Liver (tissue), 9 donors: ENCODE data around the gene MRPL39.

DNA sequence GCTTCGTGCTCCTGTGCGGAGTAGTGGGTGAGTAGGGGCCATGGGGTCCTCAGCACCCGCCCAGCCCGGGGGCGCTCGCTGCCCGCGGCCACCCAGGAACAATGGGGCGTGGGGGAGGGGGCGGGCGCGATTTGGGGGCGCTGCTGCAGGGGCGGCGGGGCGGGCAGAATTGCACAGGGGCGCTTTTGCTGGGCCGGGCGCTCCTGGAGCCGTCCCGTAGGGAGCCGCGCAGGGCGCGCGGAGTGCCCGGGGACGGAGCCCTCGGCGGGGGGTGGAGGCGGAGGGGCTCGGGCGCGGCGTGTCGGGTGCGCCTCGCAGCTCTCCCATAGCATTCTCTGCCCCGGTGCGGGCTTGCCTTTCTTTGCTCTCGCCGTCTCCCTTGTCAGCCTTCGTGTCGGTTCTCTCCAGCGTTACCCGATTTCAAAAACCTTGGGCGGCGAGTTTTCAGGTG is 328 bp downstream of the CXADR start:
- PRO-cap, 5 experiments: no peak in any of the 5 experiments
- RAMPAGE, long total RNA, 2 experiments: no peak in any of the 2 experiments
- RRBS: 2% methylated on average over 17 of the region's 48 CpGs

- PRO-cap, 5 experiments: no peak in any of the 5 experiments
- RAMPAGE, long total RNA, 2 experiments: no peak in any of the 2 experiments
- RRBS: no CpG with 5 or more reads among the region's 6 CpGs
Observed at GRCh38 chr21:17900117-17900735, 81.1 kb upstream of the C21orf91 start.

DNA sequence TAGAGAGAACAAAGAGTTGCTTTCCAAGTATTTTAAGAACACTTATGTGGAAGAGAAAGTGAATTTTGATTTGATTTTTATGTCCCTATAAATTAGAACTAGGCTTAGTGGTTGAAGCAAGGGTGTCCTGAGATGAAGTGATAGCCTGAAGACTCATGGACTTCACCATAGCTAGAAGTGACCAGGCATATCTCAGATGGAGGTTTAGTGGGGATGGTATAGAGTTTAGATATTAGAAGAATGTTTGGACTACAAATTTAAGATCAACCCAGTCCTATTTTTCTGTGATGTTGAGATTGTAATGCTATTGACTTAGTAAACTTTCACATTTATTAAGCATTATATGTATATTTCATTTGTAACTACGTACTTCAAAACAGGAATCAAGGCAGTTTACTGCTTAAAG is 250.9 kb upstream of the TMPRSS15 start:
- PRO-cap, 5 experiments: no peak in any of the 5 experiments
- RAMPAGE, long total RNA, 2 experiments: no peak in any of the 2 experiments
- RRBS: no CpG with 5 or more reads among the region's 1 CpG

DNA sequence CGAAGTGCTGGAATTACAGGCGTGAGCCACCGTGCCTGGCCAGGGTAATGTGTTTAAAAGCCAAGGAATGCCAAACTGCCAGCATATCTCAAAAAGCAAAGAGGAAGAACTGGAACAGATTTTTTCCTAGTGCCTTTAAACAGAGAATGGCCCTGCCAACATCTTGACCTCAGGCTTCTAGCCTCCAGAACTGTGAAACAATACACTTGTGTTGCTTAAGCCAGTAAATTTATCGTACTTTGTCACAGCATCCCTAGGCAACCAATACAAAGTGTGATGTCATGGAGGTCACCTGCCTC is 858.3 kb upstream of the TMPRSS15 start:
- PRO-cap, 5 experiments: no peak in any of the 5 experiments
- RAMPAGE, long total RNA, 2 experiments: no peak in any of the 2 experiments
- RRBS: no CpG with 5 or more reads among the region's 4 CpGs

GRCh38 chr21:22200559-22201096 is 1202.4 kb downstream of the NCAM2 start:
- PRO-cap, 5 experiments: no peak in any of the 5 experiments
- RAMPAGE, long total RNA, 2 experiments: no peak in any of the 2 experiments
- RRBS: no CpG with 5 or more reads among the region's 4 CpGs

DNA sequence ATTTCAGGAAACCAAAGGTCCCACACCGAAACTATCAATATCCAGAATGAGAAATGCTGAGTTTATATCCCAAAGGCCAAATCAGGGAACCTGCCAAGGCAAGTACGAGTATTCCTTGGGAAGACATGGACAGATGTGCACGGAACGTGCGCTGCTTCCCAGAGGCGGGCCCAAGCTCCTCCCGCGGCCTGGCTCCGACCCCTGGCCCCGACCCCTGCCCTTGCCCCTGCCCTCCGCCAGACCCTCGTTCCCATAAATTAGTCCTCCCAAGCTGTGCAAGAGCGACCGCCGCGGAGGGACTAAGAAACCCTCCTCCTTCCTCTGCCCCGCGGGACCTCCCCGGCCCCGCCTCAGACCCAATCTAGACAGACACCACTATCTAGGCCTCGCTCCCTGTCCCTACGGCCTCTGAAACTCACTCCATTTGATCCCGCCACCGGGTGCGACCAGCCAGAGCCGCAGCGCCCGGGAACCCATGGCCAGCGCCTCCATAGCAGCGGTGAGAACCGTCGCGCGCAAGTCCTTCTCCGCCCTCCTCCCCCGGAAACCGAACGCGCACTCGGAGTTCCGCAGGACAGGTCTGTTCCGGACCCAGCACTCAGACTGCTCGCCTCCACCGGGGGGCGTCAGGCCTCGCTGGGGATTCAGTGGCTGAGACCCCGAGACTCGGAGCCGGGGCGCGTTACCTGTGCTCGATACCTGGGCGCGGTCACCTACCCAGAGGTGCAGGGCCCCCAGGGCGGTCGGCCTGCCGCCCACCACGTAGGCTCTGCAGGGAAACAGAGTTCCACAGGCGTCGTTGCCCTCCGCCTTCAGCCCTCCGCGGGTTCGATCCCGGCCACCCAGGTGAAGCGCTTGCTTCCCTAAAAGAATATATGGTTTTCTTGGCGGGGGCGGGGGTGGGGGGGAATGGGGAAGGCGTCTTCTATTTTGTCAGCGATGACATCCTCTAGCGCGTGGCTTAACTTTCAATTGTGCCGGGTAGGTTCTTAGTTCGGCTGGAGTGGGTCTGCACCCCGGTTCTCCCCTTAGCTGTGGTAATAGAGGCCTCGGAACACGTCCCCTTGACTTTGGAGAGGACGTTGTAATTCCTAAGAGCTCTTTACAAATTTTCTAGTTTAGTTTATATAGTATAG is at the start of gene MRPL39:
Gene MRPL39 (minus strand): TSS at position 498 of the 1,136 bp plus-strand sequence.
- PRO-cap, 5 experiments: peak in 4 of 5 experiments; most common plus-strand start position 284 of the sequence (in 1); most common minus-strand start position 508 of the sequence (in 2)
- RAMPAGE, long total RNA, 2 experiments: no peak in any of the 2 experiments
- RRBS: 1% methylated on average over 27 of the region's 78 CpGs

- PRO-cap, 5 experiments: peak in 1 of 5 experiments; most common minus-strand start chr21:25637858 (in 1)
- RAMPAGE, long total RNA, 2 experiments: no peak in any of the 2 experiments
- RRBS: no CpG with 5 or more reads among the region's 2 CpGs
Observed at GRCh38 chr21:25637758-25638068, 1.3 kb upstream of the JAM2 start.

GRCh38 chr21:25640187-25640712 is 1.2 kb downstream of the JAM2 start:
- PRO-cap, 5 experiments: no peak in any of the 5 experiments
- RAMPAGE, long total RNA, 2 experiments: no peak in any of the 2 experiments
- RRBS: 6% methylated on average over 6 of the region's 24 CpGs

- PRO-cap, 5 experiments: peak in 4 of 5 experiments; most common plus-strand start chr21:25735765 (in 2); most common minus-strand start chr21:25735653 (in 3)
- RAMPAGE, long total RNA, 2 experiments: no peak in any of the 2 experiments
- RRBS: 3% methylated on average over 21 of the region's 58 CpGs
Observed at GRCh38 chr21:25735492-25736108, 828 bp downstream of the GABPA start.

- PRO-cap, 5 experiments: no peak in any of the 5 experiments
- RAMPAGE, long total RNA, 2 experiments: no peak in any of the 2 experiments
- RRBS: no CpG with 5 or more reads among the region's 2 CpGs
Observed at GRCh38 chr21:26107585-26108002, 63.0 kb downstream of the APP start.

DNA sequence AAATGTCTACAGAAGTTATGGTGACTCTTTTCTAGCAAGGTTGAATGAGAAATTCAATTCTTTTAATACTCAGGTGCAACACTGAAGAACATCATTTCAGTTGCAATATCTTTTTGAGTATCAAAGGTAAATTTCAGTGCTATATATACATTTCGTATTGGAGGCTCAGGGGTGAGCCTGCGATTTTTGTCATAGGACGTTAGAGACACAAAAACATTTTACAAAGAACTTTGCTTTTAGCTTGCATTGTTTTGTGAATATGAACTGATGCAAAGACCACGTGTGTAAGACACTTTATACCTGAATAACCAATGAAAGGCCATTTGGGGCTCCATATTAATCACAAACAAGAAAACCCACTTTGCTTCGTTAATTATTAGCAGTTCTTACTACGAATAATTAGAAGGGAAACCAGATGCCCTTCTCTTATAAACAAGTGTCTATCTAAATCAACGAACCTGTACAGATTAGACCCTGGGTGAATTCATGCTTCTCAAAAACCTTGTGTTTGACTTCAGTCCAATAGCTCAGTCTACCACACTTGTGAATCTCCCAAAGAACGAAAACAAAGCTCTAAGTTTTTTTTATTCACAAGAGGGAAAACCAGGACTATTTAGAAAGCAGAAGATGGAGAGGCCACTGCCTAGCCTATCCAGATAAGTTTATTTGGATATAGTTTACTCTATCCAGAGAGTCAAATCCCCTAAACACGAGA is 1.0 kb downstream of the CYYR1 start:
- PRO-cap, 5 experiments: no peak in any of the 5 experiments
- RAMPAGE, long total RNA, 2 experiments: no peak in any of the 2 experiments
- RRBS: no CpG with 5 or more reads among the region's 9 CpGs

GRCh38 chr21:26835968-26837261 is 8.8 kb downstream of the ADAMTS1 start:
- PRO-cap, 5 experiments: no peak in any of the 5 experiments
- RAMPAGE, long total RNA, 2 experiments: no peak in any of the 2 experiments
- RRBS: no CpG with 5 or more reads among the region's 9 CpGs

DNA sequence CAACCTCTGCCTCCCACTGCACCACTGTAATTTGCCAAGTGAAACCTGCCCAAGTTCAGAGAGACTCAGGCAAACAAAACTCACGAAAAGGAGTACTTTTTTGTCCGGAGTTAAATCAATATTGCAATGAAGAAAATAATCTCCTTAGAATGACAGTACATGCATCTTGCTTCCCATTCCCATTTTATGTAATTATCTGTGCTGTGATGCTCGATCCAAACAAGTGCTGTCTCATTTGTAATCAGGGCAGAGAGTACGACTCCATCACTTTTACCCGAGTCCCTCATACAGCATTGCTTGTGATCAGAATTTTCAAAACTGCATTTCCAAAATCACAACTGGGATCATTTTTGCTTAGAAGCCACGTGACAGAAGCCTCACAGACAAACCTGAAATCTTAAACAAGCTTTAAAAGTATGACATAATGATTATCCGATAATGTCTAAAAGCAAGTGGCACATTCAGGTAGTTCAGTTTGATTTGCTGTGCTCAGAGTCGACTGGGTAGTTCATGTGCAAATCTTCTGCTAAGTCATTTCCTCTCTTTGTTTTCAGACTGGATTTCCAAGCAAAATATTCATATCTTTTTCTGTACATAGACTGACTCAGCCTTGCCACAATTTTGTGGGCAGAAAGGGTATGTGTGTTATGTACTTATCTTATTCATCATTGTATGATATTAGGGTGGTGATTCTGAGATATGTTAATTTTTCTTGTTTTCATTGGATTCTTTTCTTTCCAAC is 248.4 kb downstream of the N6AMT1 start:
- PRO-cap, 5 experiments: no peak in any of the 5 experiments
- RAMPAGE, long total RNA, 2 experiments: no peak in any of the 2 experiments
- RRBS: no CpG with 5 or more reads among the region's 8 CpGs

DNA sequence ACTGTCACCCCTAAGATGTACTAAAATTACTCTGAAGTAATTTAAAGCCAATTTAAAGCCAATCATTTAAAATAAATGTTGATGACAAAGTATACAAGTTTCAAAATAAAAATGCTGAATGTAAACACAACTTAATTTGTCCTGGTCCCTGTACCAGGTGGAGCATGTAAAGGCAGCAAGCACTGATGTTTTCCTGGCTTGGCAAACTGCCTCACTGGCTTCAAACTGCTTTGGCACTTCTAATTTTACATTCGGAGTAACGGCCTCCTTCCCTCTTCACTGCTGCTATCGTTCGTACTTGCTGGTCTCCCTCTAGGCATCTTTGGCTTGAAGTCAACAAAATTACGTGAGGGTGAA is 180.5 kb downstream of the N6AMT1 start:
- PRO-cap, 5 experiments: no peak in any of the 5 experiments
- RAMPAGE, long total RNA, 2 experiments: no peak in any of the 2 experiments
- RRBS: no CpG with 5 or more reads among the region's 5 CpGs

- PRO-cap, 5 experiments: no peak in any of the 5 experiments
- RAMPAGE, long total RNA, 2 experiments: no peak in any of the 2 experiments
- RRBS: no CpG with 5 or more reads among the region's 5 CpGs
Observed at GRCh38 chr21:28770412-28771397, 114.5 kb downstream of the N6AMT1 start.

DNA sequence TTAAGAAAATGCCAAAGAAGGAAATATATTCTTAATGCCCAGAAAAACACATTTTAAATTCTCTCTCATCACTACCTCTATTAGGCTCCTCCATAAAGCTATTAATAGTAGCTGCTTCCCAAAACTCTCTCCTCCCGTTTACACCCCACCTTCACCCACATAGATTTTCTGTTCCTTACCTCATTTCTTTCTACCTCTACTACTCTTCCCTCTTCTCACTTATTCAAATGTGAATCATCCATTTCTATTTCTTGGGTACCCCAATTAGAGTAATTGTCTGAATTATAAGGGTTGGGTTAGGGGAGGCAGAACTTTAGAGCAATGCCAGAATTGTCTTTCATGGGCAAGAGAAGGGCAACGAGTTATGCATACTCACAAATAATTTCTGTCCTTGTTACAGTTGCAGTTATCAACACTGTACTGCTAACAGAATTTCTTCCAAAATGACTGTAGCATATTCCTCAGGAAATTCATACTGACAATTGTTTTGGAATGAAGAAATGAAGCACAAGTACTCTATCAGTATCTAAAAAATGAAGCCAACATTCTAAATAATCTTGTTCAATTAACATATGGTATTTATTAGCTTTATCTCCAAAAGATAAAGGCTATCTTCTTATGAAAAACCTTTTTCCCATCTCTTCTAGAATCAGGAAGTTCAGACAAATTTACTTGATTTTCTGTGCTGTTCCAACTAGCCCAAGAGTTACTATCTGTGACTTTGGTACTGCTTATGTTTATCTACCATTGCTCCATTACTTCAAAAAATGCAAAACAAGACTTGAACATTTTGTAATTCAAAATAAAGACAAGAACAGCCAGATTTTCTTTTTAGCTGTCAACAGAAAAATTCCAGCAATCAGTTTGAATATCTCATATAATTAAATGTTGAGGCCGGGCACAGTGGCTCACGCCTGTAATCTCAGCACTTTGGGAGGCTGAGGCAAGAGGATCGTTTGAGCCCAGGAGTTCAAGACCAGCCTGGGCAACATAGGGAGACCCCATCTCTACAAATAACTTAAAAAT is 81.3 kb downstream of the N6AMT1 start:
- PRO-cap, 5 experiments: no peak in any of the 5 experiments
- RAMPAGE, long total RNA, 2 experiments: no peak in any of the 2 experiments
- RRBS: no CpG with 5 or more reads among the region's 5 CpGs

- PRO-cap, 5 experiments: peak in 3 of 5 experiments; most common minus-strand start chr21:28865605 (in 3)
- RAMPAGE, long total RNA, 2 experiments: no peak in any of the 2 experiments
- RRBS: no CpG with 5 or more reads among the region's 2 CpGs
Observed at GRCh38 chr21:28865462-28865804, 19.7 kb downstream of the N6AMT1 start.

GRCh38 chr21:28922207-28922831 is 37.2 kb upstream of the N6AMT1 start:
- PRO-cap, 5 experiments: no peak in any of the 5 experiments
- RAMPAGE, long total RNA, 2 experiments: no peak in any of the 2 experiments
- RRBS: no CpG with 5 or more reads among the region's 10 CpGs

DNA sequence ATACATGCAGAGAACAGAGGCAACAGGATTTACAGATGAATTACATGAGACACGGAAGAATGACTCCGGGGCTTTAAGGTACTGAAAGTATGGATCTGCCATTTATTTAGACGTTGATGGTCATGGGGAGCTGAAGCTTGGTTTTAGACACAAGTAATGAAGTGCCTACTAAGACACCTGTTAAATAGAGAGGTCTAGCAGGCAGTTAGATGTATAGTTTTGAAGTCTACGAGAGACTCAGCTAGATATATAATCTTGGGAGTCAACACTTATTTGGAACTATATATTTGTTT is 1.0 kb downstream of the RWDD2B start:
- PRO-cap, 5 experiments: no peak in any of the 5 experiments
- RAMPAGE, long total RNA, 2 experiments: no peak in any of the 2 experiments
- RRBS: no CpG with 5 or more reads among the region's 4 CpGs

DNA sequence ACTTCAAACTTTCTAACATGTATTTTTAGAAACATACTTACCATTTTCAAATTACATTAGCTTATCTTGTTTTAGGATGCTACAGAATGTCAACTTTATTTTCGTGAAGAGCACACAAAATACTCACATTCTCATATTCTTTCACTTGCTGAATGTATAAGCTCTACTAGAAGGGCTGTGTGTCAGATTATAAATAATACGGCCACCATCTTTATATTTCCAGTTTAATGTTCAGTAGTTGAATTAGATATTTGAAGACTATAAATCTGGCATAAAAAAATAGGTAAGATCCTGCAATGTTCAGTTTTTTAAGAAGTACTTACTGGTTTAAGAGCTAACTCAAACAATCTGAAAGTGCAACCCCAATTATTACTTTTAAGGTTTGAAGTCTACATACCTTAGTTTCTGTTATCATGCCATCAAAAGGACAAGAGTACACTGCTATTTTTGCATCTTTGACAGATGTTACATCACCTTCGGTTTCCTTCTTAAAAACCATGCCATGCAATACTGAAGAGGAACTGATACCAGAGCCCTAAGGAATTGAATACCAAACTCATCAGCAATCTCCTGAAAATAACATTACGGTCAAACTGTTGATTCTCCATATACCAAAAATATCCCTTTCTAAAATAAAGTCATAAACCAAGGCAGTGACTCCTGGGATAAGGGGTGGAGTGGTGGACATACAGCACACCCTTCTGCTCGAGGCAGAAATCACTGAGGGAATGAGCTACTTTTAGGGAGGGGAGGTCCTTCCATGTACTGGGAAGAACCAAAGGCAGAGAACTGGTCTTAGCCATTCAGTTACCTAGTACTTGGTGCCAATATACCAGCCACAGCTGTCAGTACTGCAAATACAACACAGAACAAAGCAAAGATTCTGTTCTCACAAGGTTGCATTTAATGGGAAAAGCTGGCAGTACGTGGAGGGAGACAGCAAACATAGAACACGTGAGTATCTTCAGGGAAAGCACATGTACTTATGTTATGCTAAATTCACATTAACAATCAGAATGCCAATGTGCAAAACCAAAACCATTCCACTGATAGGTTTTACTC is 8.5 kb downstream of the CCT8 start:
- PRO-cap, 5 experiments: no peak in any of the 5 experiments
- RAMPAGE, long total RNA, 2 experiments: no peak in any of the 2 experiments
- RRBS: no CpG with 5 or more reads among the region's 7 CpGs